Mesothelial cell of epicardium (in vitro differentiated cells): ENCODE measurements around the gene POSTN.

- PRO-cap: no peak
Measured at GRCh38 chr13:36028984-36029660, 102.1 kb downstream of the DCLK1 start.

- PRO-cap: no peak
Measured at GRCh38 chr13:36357329-36357623, 11.1 kb upstream of the SPART start.

- PRO-cap: no peak
Measured at GRCh38 chr13:36849802-36850459, 30.9 kb downstream of the RFXAP start.

- PRO-cap: no peak
Measured at GRCh38 chr13:36862349-36862802, 43.4 kb downstream of the RFXAP start.

DNA sequence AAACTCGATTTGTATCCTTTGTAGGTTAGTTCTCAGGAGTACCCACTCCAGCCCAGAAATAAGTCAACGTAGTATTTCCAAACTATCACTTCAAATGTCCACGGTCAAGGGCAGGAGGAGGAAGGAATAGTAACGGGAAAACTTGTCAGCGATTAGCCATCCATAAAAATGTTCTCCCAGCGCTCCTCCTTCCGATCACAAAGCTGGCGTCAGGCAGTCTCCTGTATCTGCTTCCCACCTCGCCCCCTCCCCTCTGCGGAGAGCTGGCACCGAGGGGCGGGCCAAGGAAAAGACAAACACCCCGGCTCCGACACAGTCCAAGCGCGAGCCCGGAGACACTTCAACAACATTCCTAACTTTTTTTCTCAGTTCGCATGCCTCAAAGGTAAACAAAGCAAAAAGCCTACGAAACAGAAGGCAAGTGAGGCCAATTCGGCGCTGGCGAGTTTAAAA, 910 bp downstream of the SMAD9 start:
- PRO-cap: no peak

- PRO-cap: no peak
Measured at GRCh38 chr13:37471971-37472355, 126.6 kb downstream of the POSTN start.

- PRO-cap: no peak
Measured at GRCh38 chr13:37598543-37599004, at the start of gene POSTN. Gene POSTN (minus strand): TSS chr13:37598768.

DNA sequence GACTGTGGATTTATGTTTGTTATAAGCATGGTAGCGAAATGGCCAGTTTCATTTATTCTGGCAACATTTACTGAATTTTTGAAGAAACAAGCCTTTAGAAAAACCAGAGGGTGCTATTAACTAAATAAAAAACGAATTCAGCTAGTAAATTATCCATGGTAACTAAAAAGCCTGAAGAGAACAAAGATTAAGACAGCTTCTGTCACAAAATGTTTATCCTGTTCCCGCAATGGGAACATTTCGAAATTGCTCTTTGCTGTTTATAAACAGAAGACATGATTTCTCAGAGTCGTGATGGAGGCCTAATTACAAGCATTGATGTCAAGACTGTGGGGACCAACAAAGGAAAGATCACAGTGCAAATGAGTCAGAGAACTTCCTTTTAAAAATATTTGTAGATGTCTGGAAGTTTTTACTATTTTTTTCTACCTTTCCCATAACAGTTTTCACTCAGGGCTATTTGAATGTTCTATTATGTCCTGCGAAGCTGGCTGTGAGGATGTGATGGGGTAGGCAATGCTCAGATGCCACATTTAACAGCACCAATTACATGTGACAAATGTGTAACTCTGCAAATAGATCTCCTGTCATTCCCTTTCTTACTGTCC, 83.1 kb upstream of the POSTN start:
- PRO-cap: no peak

DNA sequence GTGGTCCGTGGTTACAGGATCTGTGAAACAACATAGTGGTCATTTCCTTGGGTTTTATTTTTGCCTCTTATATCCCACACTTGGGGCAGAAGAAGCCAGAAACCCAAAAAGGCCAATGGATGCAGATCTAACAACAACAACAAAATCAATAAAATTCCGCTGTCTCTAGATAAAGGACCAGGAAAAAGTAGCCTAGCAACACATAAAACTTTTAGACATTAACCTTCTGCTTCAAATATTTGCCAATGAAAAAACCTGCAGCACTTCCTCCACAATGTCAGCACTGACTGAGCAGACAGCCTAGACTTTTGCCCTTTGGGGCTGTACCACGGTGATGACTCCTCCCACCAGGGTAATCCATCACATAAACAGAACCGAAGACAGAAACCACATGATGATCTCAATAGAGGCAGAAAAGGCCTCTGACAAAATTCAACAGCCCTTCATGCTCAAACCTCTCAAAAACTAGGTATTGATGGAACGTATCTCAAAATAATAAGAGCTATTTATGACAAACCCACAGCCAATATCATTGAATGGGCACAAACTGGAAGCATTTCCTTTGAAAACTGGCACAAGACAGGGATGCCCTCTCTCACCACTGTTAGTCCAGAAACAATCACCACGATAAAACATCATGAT, 30.2 kb upstream of the TRPC4 start:
- PRO-cap: no peak

- PRO-cap: no peak
Measured at GRCh38 chr13:39210146-39210593, 171.9 kb downstream of the NHLRC3 start.

DNA sequence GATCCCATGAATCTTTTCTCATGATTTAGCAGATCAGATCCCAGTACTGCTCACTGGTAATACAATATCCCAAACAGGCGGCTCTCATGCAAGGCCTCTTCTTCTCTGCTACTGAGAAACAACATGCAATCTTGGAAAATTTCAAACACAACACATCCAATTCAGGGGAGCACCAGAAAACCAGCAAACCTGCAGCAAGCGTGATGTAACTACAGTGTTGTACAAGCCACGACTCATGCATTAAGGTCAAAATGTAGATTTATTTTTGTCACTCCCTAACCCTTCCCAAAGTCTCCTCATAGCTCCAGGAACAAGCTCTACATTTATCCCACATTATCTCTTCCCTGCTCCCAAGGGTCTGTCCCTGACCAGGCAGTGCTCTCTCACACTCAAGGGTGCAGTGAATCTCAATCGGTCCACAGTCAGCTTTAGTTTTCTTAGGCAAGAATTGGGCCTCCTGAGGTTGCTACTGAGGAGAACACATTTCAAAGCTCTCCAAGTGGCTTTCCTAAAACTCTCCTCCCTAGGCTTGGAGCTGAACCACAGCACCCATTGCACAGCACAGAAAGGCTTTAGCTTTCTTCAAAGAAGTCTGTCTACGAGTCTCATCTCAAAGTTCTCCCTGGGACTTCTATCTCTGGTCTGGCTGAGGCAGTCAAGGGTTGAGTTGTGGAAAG, 219.4 kb downstream of the NHLRC3 start:
- PRO-cap: no peak

DNA sequence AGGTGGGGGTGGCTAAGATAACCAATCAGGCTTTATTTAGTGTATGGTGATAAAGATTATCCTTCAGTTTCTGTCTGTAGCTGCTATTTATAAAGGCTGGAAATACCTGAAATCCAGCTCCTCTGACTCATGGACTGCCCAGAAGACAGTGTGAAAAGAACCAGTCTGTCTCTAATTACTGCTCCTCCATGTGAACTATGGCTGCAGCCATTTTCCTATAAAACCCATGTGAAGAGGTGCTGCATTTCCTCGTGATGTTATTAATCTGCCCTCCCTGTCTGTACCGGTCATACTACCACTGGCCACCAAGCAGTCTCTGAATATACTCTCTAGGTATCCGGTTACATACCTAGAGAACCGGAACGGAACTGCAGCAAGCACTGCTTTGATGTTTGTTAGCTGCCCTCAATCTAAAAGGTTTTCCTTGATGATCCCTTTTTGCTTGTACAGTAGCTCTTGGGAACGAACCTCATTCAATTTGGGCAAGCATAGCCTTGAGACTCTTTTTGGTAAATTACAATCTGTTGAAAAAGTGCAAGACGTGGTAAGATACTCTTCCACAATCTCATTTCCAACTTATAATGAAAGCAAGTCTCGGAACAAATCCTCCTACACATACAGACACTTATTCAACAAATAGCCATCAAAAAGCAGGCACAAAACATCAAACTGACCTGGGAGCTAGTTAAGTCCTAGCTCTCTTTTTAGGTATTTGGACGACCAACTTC, 237.8 kb downstream of the LHFPL6 start:
- PRO-cap: no peak

- PRO-cap: no peak
Measured at GRCh38 chr13:39417520-39418029, 185.4 kb downstream of the LHFPL6 start.

GRCh38 chr13:39462508-39462898, 140.5 kb downstream of the LHFPL6 start:
- PRO-cap: no peak

DNA sequence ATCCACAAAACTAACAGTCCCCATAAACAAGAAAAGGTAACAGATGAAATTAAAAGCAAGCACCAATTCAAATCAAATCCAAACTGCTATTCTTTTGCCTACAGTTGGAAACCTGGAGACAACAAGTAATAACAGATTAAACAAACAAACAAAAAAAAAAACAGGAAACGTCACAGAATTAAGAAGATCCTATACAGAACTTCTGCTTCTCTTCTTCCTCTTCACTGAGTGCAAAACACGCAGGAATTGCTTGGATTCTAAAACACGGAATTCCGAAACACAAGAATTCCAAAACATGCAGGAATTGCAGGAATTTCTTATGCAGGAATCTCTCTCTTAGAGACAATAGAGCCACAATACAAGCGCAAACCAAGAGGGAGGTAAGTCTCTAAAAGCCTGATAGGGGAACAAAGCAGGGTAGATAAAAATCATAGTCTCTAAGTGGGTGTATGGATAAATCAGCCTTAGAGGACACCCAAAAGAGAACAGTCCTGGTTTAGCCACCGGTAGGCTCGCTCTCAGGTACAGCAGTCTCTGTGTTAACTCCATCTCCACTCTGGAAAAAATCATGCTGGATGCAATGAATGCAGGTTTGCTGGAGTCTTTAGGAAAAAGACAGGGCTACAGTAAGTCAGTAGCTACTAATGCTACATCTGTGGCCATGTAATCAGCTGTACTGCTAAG, 112.9 kb downstream of the LHFPL6 start:
- PRO-cap: no peak

DNA sequence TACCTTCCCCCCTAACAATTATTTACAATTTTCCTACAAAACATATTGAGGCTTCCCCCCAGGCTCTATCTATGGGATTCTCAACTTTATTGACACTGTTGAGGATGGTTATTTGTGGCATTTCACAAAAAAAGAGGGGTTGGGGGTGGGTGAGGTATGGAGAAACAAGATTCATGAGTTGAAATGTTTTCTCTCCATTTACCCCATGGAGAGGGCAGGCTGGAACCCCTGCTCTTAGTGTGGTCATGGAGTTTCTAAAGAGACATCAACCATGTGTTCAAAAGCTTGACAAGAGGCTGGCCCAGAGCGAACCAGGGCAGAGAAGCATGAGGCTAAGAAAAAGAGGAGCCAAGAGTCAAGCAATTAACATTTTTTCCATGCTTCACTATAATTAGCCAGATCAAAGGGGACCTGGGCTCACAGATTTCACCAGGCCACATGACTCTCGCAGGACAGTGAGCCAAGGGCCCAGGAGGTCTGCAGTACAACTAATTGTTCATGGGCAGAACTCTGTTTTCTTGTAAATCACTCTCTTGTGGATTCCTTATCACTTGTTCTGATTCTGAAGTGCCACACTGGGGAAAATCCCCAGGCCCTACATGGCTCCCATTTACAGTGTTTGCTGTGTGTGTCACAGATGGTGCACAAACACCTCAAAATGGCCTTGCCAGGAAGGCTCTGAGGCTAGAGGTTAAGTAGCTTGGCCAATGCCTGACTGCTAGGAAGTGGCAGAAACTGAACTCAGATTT, 101.3 kb downstream of the LHFPL6 start:
- PRO-cap: no peak

DNA sequence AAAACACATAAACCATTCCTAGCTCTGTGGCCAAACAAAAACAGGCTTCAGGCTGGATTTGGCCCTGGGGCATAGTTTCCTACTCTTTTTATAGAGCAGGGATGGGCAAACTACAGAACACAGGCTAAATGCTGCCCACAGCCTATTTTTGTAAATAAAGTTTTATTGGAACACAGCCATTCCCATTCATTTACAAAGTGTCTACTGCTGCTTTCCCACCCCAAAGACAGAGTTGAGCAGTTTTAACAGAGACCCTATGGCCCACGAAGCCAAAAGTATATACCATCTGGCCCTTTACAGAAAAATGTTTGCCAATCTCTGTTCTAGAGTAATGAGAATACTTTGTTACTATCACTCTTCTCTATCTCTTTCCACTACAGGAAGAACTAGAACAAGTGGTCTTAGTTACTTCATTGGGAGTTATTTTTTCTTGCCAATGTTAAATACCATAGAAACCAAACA, 35.3 kb downstream of the LHFPL6 start:
- PRO-cap: no peak

GRCh38 chr13:39776471-39777023, 121.1 kb downstream of the COG6 start:
- PRO-cap: no peak

DNA sequence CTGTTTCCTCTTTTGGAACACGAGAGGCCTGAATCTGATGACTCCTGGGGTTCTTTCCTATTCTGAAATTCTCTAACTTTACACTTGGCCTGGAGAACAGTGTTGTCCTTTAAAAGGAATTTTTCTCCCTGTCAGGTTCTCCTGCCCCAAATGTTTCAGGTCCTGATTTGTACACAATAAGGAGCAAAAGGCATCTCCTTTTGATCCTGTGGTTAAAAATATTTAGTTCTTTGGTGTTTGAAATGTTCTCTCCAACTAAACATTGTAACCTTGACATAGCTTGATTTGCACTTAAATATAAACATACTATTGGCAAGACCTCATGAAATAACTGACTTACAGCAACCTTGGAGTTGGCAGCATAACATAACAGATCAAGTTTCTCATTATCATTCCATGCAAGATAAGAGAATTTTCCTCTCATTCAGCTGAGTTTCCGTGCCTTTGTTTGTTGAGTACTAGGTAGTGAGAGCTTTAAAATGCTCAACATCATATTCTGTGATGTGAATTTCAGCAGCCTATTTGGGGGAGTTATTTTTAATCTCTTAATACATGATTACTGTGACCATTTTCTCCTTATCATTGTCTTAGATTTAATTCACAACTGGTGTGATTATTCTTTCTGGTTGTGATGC, 244.9 kb downstream of the COG6 start:
- PRO-cap: no peak

- PRO-cap: no peak
Measured at GRCh38 chr13:39913886-39914373, 258.5 kb downstream of the COG6 start.